Type B pancreatic cell (in vitro differentiated cells): ENCODE data around the gene SOCS4.

DNA sequence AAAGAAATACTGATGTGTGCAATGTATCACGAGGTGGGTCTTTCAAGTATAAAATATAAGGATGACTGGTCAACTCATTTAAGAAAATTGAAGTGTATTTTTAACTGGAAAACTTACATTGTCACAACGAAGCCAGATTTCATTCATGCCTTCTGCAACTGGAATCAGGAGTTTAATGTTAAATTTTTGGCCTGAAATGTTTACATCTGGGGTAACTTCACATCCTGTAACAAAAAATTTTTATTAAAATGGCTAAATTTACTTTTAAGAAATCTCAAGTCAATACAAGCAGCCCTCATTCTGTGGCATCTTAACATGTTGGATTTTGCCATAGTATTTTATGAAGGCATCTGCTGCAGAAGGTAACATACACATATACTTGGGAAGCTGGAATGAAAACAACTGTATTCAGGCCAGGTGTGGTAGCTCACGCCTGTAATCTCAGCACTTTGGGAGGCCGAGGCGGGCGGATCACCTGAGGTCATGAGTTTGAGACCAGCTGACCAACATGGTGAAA is 73.3 kb upstream of the GNPNAT1 start:
- PRO-cap, result no peak

- PRO-cap, result no peak
Measured at GRCh38 chr14:53245050-53245490, 91.9 kb upstream of the DDHD1 start.

DNA sequence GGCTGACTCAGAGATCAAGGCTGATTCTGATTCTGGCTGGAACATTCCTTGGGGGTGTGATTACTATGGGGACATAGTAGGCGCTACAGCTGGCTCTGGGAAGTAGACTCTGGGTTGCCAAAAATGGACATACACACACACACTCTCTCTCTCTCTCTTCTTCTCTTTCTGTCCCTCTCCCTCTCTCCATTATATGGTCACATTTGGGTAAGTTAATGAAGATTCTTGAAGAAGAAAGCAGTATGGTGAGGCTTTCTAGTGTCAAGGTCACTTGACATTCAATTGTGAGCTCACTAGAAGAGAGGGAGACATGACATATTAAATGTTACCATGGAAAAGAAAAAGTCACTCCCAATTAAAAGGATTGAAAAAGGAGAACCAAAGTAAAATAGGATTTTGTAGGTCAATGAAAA is 174.7 kb upstream of the DDHD1 start:
- PRO-cap, result no peak

DNA sequence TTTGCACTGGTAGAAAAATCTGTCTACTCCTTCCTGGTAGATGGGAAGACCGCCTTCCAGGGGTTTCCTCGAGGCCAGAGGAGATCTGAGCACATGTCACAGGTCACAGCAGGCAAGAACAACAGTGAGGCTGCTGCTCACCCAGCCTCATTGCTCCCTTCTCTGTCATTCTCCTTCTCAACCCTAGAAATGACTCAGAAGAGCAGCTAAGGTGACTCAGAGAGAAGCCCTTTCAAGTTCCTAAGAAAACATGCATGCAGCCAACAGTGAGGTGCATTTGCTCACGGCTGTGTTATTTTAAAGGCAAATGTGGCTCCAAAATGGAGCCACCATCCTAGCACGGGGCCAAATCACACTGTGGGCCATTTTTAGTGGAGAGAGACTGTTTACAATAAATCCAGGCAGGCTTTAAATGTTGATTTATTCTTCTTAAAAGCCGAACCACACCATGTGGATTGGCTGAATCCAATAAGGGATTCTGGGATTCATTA is 143.2 kb upstream of the CDKN3 start:
- PRO-cap, result no peak

GRCh38 chr14:54349121-54349709 is 47.6 kb upstream of the CDKN3 start:
- PRO-cap, result no peak

- PRO-cap, result no peak
Measured at GRCh38 chr14:54392369-54392652, 4.5 kb upstream of the CDKN3 start.

DNA sequence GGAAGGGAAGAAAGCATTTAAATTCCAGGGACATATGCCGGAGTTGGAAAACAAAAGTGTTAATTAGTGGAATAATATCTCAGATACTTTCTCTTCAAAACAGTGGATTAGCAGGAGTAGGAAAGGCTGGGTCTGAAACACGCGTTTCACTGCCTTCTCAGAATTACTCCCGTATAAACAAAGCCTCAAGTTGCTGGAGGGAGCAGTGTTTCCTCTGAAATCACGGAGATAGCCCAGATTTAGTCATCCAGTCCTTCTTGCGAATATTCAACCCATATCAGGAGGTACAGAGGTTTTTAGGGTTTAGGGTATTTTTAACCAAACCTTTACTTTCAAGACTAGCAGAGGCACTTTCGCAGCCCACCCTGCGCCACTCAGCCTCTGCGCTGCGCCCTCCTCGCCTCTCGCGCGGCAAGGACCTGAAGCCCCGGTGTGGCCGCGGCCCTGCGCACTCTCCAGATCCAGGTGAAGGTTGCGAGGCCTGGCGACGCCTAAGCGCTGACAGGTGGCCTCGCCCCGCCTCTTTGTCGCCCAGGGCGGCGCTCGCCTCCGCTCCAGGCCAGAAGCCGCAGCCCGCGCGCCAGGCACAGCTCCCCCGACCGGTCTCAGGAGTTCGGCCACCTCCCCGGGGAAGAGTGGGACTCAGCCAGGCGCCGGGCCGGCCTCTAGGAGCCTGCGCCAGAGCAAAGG is 2.0 kb upstream of the SAMD4A start:
- PRO-cap, result bidirectional peak, plus-strand start at position 562 of the sequence, minus-strand start at position 467 of the sequence

GRCh38 chr14:54567402-54568431 is 789 bp downstream of the SAMD4A start:
- PRO-cap, result bidirectional peak, plus-strand start at chr14:54567922, minus-strand start at chr14:54567496; bidirectional peak, plus-strand start at chr14:54568302, minus-strand start at chr14:54568040

GRCh38 chr14:54633032-54633537 is 66.2 kb downstream of the SAMD4A start:
- PRO-cap, result no peak

DNA sequence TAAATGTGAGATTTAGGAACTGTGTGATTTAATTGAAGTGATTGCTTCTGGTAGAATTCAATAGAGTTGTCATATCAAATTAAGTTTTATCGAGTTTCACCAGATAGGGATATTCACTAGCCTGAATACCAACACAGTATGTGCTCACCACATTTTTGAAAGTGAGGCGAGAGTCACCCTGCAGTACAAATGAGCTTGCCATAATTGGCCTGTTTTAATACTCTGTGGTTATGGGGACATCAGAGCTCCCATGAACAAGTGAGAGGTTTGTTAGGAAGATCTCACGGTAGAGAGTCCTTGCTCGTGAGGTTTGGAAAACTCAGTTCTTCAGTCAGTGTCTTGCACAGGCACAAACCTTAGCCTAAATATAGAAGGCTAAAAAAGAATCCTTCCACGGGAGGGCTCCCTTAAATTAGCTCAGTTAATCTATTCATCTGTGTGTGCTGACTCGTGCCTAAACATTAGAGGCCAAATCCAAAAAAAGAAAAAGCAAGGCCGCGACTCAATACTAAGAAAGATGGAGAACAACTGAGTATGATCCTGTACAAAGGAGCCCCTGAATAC is 108.7 kb downstream of the SAMD4A start:
- PRO-cap, result no peak

DNA sequence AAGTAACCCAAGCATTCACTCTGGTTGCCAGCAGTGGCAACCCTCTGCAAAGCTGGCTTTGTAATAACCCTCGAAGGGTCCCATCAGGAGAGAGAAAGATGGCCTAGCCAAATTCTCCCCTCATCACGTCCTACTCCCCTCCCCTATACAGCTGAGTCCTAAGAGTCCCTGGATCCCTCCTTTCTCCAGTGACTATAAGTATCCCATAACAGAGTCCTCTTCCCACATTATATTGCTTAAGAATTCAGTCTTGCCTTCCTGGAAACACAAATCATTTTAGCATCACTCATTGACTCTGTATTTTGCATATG is 130.3 kb downstream of the GCH1 start:
- PRO-cap, result no peak

DNA sequence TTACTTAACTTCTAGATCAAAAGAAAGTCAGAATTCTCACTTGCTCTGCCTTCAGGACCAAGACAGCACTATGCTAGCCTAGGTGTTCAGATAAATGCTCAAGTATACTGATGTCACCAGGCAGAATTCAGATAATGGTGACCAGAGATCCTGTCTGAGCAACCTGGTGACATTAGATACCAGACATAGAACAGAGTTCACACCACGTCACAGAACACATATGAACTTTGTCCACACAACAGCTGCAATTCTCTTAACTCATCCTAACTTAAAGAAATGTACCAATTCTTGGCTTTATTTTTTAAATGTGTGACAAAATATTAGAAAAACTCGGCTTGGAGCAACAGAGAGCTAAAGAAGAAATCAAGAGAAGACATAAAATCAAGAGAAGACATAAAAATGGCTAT is 58.1 kb downstream of the GCH1 start:
- PRO-cap, result no peak

DNA sequence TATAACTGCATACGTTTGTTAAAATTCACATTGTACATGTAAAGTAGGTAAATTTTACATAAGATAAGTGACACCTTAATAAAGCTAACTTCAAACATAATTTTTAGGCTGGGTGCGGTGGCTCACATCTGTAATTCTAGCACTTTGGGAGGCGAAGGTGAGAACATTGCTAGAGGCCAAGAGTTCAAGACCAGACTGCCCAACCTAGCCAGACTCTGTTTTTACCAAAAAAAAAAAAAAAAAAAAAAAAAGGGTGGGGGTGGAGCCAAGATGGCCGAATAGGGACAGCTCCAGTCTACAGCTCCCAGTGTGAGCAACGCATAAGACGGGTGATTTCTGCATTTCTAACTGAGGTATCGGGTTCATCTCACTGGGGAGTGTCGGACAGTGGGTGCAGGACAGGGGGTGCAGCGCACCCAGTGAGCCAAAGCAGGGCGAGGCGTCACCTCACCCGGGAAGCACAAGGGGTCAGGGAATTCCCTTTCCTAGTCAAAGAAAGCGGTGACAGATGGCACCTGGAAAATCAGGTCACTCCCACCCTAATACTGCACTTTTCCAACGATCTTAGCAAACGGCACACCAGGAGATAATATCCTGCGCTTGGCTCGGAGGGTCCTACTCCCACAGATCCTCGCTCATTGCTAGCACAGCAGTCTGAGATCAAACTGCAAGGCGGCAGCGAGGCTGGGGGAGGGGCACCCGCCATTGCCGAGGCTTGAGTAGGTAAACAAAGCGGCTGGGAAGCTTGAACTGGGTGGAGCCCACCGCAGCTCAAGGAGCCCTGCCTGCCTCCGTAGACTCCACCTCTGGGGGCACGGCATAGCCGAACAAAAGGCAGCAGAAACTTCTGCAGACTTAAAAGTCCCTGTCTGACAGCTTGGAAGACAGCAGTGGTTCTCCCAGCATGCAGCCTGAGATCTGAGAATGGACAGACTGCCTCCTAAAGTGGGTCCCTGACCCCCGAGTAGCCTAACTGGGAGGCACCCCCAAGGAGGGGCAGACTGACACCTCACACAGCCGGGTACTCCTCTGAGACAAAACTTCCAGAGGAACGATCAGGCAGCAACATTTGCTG is 32.2 kb downstream of the GCH1 start:
- PRO-cap, result unidirectional peak, minus-strand start at position 643 of the sequence

GRCh38 chr14:55026918-55027911 is at the start of gene SOCS4:
Gene SOCS4, plus strand, starts transcription at chr14:55027236.
- PRO-cap, result bidirectional peak, plus-strand start at chr14:55027215, minus-strand start at chr14:55027051; bidirectional peak, plus-strand start at chr14:55027412, minus-strand start at chr14:55027411

- PRO-cap, result no peak
Measured at GRCh38 chr14:55074465-55075366, 23.3 kb downstream of the MAPK1IP1L start.

DNA sequence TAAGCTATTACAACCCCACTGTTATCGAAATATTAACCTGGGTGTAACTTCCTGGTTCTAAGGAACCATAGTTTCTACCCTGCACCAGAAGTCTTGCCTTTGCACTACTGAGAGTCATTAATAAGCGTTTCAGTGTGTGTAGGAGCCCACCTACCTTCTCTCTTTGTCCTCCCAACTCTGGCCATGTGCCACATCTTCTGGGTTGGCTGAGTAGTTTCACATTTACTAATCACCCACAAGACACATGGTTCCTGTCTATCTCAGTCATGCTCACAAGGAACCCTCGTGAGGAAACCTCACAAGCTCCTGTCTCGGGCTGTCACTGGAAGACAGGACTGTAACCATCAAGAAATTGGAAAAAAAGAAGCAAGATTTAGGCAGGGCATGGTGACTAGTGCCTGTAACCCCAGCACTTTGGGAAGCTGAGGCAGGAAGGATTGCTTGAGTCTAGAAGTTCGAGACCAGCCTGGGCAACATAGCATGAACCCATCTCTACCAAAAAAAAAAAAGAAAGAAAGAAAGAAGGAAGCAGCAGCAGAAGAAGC is 30.7 kb upstream of the LGALS3 start:
- PRO-cap, result no peak

DNA sequence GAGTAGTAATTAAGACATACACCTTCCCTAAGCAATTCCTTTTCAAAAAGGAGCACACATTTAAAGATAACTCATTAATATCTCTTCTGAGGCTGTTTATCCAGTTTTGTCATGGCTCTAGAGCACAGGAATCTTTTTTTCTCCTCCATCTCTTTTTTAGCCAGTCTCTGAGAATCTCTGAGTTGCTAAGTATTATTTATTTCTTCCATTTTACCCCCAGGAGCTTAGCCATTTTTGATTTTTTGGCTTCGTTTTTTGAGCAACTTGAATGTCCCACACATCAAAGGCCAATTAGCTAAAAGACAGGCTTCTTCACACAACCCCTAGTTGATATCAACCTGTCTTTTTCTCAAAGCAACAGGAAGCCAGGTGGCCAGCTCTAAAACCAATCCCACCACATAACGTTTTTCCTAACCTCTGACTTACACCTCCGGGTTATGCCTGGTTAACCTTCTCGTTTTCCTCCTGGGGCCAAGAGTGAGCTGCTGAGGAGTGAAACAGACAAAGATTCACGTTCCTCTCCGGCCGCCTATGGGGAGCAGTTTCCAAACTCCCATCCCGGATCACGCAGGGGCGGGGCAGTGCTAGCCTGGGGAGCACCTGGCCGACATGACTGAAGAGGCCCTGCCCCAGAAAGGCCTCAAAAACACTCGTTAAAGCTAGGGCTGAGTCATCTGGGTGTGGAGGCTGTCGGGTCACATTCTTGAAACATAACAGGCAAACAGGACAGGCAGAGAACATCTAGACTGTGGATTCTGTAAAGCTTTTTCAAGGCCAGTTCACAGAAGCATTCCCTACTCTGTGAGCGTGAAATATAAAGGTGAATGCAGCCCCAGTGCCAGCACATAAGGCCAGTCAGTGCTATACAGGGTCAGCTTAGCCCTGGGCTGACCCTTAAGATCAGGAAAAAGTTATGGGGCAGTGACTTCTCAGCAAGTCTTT is 26.1 kb upstream of the LGALS3 start:
- PRO-cap, result bidirectional peak, plus-strand start at position 777 of the sequence, minus-strand start at position 479 of the sequence

DNA sequence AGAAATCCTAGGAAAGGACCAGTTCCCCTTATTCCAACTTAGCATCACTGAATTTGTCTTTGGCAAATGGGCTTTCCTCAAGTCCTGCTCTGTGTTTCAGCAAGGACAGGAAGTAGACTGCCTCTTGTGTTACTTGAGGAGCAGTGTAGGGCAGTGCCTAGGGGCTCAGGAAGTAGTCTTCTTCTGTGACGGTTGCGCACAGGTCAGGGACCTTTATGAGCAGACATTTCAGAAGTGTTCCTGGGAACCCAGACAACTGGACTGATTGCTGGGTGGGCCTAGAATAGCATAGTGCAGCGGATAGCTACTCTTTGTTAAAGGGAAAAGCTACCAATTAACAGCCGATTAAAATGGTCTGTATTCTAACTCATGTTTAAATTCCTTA is 2.8 kb downstream of the LGALS3 start:
- PRO-cap, result no peak

DNA sequence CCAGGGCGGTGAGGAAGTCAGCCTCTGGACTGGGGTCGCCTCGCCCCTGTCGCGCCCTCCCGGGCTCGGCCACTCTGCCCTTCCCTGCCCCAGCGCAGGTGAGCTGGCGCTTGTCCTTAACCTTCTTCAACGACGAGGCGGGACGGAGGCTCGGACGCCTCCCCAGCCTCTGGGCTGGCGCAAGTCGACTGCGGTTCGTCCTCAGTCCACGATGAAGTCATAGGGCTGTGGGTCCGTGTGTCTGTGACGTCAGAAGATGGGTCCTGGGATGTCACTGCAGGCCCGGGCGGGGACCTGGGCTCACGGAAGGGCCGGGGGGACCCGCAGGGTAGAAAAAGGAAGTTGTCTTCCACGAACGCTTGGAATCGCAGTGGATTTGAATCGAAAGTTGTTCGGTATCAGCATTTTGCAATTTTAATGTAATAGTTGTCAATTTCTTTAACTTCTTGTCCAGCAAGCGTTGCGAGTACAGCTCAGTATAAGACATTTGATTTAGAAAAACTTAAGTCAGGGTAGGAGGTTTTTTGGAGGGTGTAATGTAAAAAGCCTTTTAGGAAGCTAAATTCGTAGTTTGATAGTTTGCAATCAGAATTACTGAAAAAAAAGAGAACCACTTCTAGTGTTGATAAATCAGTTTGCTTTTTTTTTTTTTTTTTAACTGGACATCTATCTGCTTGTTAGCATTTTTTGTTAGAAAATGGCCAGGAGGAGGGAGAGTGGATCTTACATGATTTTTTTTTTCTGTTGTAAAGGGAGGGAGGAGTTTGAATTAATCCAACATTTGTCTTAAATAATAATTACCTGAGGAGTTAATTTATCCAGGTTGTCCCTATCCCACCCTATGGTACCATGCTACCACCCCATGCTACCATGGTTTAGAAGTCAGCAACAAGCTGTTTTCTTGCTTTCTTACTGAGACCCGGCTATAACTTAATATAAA is 936 bp downstream of the FBXO34 start:
- PRO-cap, result bidirectional peak, plus-strand start at position 132 of the sequence, minus-strand start at position 100 of the sequence; bidirectional peak, plus-strand start at position 345 of the sequence, minus-strand start at position 192 of the sequence

DNA sequence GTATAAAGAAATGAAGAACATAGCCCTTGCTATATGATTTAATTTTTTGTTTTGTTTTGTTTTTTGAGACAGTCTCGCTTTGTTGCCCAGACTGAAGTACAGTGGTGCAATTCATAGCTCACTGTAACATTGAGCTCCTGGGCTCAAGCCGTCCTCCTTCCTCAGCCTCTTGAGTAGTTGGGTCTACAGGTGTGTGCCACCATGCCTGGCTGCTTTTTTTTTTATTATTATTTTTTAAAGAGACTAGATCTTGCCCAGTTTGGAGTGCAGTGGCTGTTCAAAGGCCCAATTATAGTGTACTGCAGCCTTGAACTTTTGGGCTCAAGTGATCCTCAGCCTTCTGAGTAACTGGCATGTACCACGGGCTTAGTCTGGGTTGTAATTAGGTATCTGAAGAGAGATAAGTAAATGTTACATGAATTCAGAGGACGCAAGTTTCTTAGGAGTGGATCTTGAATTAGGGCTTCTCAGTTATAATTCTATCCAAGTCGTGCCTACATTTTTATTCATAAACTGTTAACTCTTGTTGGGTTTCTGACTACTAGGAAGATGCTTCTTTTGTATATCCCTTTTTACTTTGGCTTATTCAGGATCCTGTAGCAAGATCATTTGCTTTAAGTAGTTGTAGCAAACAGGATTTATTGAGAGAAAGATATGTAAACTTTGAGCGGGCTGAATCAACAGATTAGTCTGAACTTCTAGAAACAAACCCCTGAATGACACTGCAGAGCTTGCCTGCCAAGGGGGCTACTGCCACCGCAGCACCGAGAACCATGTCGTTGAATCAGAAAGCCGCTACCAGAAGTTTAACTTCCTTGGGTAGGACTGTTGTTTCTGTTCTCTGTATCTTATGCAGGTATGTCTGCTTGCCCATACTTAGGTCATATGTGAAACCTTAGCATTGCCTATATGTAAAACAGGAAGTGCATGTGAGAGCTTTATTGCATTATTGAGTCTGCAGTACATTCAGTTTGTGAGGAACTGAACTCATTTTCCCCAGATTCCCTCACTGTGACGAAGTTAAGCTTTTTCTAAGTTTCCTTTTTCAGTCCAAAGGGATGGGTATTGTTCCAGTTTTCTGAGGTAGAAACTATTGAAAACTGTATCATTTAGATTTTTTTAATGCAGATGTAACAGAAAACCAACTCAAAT is 6.4 kb downstream of the FBXO34 start:
- PRO-cap, result no peak